AG08470 (cell line): ENCODE measurements around a stretch of chr10.

GRCh38 chr10:51209974-51210620, 135.8 kb downstream of the PRKG1 start:
- RRBS: no CpG with 5 or more reads among the region's 5 CpGs

DNA sequence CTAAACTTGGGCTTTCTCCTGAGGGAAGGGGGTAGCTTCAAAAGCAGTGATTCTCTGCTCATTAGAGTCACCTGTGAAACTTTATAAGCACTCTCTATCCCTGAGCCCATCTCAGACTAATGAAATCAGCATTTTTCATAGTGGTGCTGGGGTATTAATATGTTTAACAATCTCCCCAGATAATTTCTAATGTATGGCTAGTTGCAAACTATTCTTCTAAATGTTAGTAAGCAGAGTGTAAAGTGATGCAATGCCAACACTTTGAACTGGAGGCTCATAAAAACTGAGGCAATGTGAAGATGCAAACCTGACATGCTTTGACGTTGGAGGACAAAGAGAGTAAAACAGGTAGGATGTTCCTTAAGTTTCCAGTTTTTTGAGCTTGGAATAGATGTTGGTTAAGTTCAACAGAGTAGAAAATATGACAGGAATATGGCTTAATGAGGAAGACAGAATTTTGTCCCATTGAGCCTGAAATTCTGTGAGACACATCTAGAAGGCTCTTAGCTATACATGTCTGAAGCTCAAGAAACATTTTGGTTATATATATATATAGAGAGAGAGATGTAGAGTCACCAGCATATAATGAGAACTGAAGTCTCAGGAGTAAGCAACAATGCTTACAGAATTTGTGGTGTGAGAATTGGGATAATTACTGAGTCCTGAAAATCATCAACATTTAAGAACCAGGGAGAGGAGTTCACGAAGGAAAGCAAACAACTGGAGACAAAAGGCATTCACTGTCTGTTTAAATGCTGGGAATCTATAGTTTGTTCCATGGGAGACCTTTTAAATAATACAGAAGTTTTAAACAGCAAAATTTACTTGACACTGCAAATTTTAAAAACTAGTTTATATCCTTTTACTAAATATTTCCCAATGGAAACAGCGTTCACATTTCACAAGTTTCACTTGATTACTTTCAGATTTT, 207.8 kb downstream of the PRKG1 start:
- RRBS: no CpG with 5 or more reads among the region's 3 CpGs

DNA sequence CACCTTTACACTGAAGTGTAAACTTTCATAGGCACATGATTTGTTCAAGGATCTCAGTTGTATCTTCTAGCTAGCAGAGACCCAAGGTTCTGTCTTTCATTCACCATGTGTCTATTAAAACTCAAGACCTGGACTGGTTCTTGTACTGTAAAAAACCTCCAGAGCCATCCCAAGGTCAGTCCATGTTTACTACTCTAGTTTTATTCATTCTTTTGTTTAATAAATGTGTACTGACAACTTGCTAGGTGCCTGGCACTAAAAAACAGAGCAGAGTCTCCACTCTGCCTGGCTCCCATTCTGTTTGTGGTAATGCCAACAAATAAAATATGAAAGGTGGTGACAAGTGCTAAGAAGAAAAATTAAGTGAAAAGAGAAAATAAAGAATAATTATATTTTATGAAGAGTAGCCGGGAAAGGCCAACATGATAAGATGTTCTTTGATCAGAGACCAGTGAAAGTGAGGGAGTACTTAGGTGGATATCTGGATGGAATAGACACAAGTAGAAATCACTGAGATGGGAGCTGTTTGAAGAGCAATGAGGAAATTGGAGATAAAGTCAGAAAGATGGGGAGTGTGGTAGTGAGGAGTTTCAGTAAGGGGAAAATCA, 26.4 kb downstream of the CSTF2T start:
- RRBS: no CpG with 5 or more reads among the region's 1 CpG

GRCh38 chr10:52805137-52805580, 32.6 kb upstream of the MBL2 start:
- RRBS: no CpG with 5 or more reads among the region's 5 CpGs

GRCh38 chr10:55373960-55374423, 573.0 kb upstream of the PCDH15 start:
- RRBS: no CpG with 5 or more reads among the region's 1 CpG

DNA sequence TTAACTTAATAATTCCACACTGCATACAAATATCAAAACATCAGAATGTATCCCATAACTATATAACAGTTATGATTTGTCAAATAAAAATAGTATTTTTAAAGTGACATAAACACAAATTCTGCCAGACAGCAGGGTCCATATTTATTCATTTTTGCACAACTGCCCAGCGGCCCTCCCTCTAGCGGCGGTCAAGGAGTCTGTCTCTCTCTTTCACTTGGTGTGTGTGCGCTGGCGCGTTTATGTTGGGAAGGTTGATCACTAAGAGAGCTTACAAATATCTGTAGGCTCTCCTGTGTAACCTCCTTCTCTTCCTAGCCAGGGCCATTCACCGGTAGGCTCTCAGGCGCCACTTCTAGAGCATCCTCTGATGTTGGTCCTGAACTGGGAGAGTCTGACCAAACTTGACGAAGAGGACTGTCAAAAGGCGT, 731.4 kb downstream of the ZWINT start:
- RRBS: no CpG with 5 or more reads among the region's 10 CpGs

DNA sequence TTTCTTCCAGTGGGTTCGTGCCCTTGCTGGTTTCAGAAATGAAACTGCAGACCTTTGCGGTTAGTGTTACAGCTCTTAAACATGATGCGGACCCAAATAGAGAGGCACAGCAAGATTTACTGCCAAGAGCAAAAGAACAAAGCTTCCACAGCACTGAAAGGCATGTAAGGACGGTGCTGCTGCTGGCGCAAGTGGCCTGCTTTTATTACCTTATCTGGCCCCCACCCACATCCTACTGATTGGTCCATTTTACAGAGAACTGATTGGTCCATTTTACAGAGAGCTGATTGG, 931.3 kb downstream of the IPMK start:
- RRBS: no CpG with 5 or more reads among the region's 5 CpGs

GRCh38 chr10:58385818-58386209, 604 bp downstream of the TFAM start:
- RRBS: no CpG with 5 or more reads among the region's 14 CpGs

GRCh38 chr10:58475485-58476179, 37.0 kb upstream of the BICC1 start:
- RRBS: no CpG with 5 or more reads among the region's 8 CpGs

GRCh38 chr10:58513623-58514139, 1.0 kb downstream of the BICC1 start:
- RRBS: no CpG with 5 or more reads among the region's 13 CpGs

GRCh38 chr10:59538711-59539051, 171.0 kb downstream of the SLC16A9 start:
- RRBS: no CpG with 5 or more reads among the region's 12 CpGs

DNA sequence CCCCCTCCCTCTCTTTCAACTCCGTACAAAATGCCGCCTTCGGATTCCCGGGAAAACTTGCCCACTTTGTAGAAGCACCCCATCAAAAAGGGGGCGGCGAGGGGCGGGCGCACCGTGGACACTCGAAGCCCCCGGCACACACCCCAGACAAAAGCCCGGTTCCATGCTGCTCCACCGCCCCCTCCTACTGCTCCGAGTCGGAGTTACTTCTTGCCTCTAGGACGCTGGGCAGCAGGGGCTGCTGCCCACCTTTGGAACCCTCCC, 523 bp downstream of the SLC16A9 start:
- RRBS: 2% methylated on average over 6 of the region's 16 CpGs

DNA sequence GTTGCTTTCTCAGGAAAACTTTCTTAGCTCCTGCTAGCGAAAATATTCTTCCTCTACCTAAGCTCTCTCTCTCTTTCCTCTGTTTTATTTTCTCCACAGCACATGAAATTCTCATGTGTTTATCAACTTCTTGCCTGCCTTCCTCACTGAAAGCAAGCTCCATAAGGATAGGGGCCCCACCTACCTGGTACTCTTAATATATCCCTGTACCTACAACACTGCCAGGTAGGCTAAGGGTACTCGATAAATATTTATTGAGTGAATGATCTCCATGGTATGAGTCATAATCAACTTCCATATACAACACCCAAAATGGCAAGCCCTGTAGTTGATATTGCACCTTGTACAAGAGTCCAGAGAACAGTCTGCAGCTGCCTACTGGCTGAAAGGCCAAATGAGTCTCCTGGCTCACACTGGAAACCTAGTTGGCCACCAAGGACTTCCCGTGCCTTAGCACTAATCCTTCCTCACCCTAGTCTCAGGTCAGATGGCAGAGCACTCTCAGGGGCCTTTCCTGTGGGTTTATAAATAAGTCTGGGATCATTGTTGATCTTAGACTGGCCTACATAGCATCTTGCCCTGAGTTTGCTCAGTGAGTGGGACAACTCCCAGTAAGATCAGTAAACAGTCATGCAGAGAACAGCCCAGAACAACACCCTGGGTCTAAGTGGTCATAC, 14.4 kb upstream of the SLC16A9 start:
- RRBS: no CpG with 5 or more reads among the region's 3 CpGs

GRCh38 chr10:59792865-59793275, 39.6 kb upstream of the MRLN start:
- RRBS: no CpG with 5 or more reads among the region's 12 CpGs

DNA sequence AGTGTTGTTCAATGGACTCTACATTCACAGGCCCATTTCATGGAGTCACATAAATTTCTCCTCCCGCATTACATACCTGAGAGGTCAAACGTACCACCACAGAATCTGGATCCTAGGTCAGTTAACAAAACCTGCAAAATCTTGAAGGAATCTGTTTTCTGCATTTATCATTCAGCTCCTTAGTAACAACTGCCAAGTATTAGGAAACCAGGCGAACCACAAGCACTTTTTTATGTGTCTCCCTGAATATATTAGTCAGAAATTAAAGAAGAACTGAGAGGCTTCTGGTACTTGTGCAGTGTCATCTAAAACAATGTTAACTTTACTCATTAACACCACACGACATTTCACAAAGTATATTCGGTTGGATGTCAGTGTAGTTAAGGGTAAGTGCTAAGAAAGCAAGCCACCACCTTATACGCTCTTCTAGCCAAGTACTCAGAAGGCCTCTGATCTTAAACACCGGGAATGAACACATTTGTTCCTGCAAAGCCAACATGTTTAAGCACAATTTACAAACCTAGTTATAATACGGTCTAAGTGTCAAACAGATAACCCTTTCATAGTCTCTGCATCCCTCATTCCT, 2.4 kb downstream of the CCDC6 start:
- RRBS: no CpG with 5 or more reads among the region's 8 CpGs

DNA sequence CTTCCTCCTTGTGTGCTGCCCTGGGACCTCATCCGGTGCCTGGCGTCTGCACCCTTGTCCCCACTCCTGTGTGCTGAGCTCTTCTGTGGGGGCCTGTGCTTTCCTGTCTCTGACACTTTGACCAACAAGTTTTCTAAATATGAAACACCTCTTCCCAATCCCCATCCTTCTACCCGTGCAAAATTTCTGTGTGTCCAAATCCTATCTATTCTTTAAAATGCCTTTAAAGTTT, 239.6 kb downstream of the ANK3 start:
- RRBS: no CpG with 5 or more reads among the region's 3 CpGs

- RRBS: no CpG with 5 or more reads among the region's 1 CpG
Measured at GRCh38 chr10:60346585-60347002, 43.1 kb downstream of the ANK3 start.

GRCh38 chr10:60388890-60389228, 816 bp downstream of the ANK3 start:
- RRBS: no CpG with 5 or more reads among the region's 5 CpGs

DNA sequence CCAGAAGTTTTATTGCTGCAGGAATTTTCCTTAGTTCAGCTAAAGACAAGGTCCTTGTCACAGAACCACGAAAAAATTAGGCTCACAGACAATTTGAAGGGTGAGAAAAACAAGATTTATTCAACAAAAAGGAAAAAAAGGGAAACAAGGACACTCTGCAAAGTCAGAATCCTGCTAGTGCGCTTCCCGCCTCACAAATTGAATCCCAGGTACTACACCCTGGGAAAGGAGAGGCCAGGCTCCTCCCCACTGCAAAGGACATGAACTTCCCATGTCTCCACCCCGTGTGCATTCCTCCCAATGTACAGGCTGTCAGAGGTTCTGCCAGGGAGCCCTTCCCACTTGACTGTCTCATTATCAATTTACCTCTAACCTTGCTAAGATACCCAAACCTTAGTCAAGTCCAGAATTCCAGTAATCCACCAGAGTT, 70.5 kb upstream of the CDK1 start:
- RRBS: no CpG with 5 or more reads among the region's 4 CpGs

- RRBS: no CpG with 5 or more reads among the region's 3 CpGs
Measured at GRCh38 chr10:60906325-60906759, 37.6 kb downstream of the RHOBTB1 start.